ENCODE data around the genes SETSIP and BTBD8.

DNA sequence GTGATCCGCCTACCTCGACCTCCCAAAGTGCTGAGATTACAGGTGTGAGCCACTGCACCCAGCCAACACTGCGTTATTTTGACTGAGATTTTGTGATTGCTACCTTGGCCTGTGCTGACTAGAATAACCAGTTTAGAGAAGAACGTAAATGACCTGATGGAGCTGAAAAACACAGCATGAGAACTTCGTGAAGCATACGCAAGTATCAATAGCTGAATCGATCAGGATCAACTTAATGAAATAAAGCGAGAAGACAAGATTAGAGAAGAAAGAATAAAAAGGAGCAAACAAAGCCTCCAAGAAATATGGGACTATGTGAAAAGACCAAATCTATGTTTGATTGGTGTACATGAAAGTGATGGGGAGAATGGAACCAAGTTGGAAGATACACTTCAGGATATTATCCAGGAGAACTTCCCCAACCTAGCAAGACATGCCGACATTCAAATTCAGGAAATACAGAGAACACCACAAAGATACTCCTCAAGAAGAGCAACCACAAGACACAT is 48.4 kb downstream of the LRRC8D start:
- PRO-cap, result no peak
- RAMPAGE, long total RNA, result no peak

DNA sequence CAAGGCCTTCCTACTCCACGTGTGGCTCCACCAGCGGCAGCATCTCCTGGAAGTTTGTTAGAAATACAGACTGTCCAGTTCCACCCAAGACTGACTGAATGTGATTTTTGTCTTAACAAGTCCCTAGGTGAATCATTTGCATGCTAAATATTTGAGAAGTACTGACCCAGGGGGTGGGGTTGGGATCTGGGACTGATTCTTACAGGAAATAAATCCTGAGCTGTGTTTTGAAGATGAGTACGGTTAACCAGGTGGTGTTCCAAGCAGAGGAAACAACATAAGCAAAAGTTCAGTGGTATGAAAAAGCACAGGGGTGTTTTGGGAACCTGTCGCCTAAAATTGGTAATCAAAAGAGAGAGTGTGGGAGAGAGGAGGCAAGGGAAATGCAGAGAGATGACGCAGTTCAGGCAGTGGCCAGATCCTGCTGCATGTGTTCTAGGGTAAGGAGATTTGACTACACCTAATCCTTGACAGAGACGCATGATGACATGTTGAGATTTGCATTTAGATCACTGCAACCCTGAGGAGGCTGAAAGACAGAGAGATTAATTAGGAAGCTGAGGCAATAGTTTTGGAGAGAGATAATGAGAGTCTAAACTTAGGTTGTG is 3.8 kb upstream of the ZNF326 start:
- PRO-cap, result no peak
- RAMPAGE, long total RNA, result no peak

- PRO-cap, result bidirectional peak, plus-strand start at chr1:89995645, minus-strand start at chr1:89995590; unidirectional peak, minus-strand start at chr1:89995771
- RAMPAGE, long total RNA, result no peak
Observed at GRCh38 chr1:89995443-89995838, 531 bp downstream of the ZNF326 start.

DNA sequence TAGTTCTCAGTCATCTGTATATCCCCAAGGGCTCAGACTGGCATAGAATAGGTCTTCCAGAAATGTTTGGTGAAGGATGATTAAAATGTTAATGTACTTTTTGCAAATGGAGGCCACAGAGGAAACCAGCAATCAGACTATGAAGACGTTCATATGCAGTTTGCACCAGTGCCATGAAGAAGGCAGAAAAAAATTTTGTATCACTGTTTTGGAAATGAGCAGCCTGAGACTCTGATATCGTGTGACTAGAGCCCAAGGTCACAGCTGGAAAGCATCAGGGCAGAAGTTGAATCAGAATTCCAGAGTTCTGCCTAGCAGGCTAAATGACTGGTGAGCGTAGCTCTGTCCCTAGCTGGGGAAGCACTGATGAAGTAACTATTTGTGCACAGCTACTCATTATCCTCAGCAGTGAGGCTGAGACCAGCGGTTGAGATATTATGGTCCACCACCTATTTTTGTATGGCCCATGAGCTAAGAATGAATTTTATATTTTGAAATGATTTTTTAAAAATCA is 186.4 kb downstream of the TGFBR3 start:
- PRO-cap, result no peak
- RAMPAGE, long total RNA, result no peak

GRCh38 chr1:91826110-91826664 is 59.8 kb downstream of the TGFBR3 start:
- PRO-cap, result no peak
- RAMPAGE, long total RNA, result no peak

DNA sequence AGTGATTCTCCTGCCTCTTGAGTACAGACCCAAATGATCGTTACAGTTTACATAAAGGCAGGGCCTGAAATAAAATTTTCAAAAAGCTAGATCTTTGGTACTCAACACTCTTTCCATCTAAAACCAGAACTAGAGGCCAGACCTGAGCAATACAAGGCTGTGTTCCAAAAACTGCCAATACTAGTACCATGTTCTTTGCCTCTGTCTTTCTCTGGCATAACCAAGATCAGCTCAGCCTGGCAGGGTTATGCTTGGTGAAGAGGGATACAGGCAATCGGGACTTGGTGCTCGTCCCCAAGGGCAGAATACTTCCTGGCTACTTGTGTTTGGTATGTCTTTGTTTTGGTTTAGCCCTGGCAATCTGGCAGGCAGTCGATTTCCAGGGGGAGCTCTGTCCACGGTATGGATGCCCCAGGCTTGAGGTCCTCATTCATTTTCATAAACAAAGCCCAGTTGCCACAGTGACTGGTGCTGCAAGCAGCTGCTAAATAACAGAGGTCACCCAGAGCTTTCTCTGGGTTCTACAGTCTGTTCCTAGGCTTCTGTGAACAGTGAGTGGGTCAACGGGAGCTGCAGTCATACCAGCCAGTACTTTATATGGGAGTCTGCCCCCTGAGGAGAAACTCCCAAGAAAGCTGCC is 55.8 kb downstream of the TGFBR3 start:
- PRO-cap, result no peak
- RAMPAGE, long total RNA, result no peak

DNA sequence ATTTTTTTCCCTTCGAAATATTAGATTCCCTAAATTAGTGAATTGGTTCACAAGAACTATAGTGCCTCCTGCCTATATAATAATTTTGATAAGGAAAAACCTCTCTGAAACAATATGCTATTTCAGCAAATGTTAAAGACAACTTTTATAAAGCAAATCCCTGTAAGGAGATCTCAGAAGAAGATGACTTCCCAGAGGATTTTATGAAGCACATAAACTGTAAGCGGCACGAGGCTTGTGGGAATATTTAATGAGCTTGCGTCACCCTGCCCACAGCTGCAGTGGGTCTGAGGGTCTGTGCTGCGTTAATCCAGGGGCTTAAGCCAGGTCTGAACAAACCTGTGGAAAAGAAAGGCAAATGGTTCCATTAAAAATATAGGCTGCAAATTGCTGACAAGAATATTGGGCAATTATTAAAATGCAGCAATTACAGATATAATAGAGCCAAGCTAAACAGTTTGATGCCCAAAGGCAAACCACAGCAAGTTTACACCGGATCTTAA is 22.0 kb downstream of the TGFBR3 start:
- PRO-cap, result no peak
- RAMPAGE, long total RNA, result no peak

DNA sequence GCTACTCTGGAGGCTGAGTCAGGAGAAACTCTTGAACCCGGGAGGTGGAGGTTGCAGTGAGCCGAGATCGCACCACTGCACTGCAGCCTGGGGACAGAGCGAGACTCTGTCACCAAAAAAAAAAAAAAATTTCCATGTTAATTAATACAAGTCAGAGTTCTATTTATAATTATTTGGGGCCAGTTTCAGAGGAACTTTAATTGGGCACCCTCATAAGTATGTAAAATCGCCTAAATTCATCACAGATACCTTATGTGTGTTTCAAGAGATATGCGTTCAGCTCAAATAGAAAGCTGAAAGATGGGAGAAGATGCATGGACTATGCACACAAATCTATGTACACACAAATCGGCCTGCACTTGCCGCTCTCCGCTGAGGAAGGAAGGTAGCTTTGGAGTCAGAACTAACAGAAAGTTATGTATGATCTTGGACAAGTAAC is 1.7 kb downstream of the TGFBR3 start:
- PRO-cap, result no peak
- RAMPAGE, long total RNA, result no peak

- PRO-cap, result no peak
- RAMPAGE, long total RNA, result no peak
Observed at GRCh38 chr1:91948278-91948942, 791 bp upstream of the BRDT start.

GRCh38 chr1:92075350-92075606 is at the start of gene SETSIP:
Gene SETSIP, minus strand, starts transcription at chr1:92075411.
- PRO-cap, result no peak
- RAMPAGE, long total RNA, result no peak

GRCh38 chr1:92079735-92081144 is at the start of gene BTBD8:
Gene BTBD8, plus strand, starts transcription at chr1:92080345.
- PRO-cap, result bidirectional peak, plus-strand start at chr1:92080356, minus-strand start at chr1:92080022; bidirectional peak, plus-strand start at chr1:92080565, minus-strand start at chr1:92080410; bidirectional peak, plus-strand start at chr1:92080820, minus-strand start at chr1:92080741
- RAMPAGE, long total RNA, result no peak

DNA sequence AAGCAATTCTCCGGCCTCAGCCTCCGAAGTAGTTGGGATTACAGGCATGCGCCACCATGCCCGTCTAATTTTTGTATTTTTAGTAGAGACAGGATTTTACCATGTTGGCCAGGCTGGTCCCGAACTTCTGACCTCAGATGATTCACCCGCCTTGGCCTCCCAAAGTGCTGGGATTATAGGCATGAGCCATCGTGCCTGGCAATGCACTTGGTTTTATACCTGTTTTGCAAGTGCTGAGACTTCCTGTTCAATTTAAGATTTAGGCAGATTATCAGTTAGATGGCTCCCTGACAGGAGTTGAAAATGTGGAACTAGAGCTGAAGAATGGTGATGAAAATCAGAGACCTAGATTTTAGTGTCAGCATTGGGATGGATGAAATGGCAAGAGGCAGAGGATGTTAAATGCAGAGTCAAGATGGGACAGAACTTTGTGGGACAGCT is 60.6 kb downstream of the RPAP2 start:
- PRO-cap, result no peak
- RAMPAGE, long total RNA, result no peak

DNA sequence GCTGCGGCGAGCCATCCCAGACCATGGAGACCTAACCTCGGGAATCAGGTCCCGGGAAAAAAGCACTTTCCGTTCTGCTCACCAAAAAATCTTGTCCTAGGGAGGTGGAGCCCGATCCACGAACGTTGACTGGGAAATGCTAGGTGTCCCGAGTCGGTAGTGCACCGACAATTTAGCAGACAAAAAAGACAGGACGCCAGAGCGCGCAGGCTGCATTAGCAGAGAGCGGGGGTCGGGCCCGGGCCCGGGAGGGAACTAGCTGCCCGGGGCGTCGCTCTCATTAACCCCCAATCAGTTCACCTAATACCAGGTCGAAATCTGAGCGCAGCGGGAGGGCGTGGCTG is 2.4 kb downstream of the GFI1 start:
- PRO-cap, result no peak
- RAMPAGE, long total RNA, result no peak

DNA sequence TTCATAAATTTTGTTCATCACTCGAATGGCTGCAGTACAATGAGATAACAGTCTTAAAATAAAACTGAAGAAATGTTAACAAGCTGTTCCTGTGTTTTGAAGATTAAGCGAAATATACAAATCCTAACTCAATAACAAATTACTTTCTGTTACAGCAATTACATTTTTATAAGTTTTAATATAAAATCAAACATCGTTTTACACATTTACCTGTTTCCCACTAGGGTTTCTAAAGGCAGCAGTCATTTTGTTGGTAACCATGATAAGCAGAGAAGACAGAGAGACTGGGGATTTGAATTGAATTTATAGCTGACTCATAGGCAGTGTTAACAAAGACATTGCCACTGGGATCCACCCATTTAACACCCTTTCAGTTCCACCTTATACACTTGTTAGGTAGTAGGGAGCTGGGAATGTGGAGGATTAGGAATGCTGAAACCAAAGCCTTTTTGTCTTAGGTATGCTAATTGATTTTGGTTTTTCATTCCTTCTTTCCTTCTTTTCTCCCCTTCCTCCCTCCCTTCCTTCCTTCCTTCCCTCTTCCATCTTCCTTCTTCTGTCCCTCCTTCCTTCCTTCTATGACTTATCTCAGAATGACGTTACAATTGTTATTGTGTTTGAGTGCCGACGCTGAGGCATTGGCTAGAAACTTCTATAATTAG is 7.4 kb upstream of the EVI5 start:
- PRO-cap, result no peak
- RAMPAGE, long total RNA, result no peak

- PRO-cap, result no peak
- RAMPAGE, long total RNA, result no peak
Observed at GRCh38 chr1:92804652-92805293, 19.9 kb upstream of the EVI5 start.

- PRO-cap, result no peak
- RAMPAGE, long total RNA, result no peak
Observed at GRCh38 chr1:92835625-92836651, 4.1 kb downstream of the RPL5 start.

- PRO-cap, result no peak
- RAMPAGE, long total RNA, result no peak
Observed at GRCh38 chr1:92859253-92859740, 27.5 kb downstream of the RPL5 start.

DNA sequence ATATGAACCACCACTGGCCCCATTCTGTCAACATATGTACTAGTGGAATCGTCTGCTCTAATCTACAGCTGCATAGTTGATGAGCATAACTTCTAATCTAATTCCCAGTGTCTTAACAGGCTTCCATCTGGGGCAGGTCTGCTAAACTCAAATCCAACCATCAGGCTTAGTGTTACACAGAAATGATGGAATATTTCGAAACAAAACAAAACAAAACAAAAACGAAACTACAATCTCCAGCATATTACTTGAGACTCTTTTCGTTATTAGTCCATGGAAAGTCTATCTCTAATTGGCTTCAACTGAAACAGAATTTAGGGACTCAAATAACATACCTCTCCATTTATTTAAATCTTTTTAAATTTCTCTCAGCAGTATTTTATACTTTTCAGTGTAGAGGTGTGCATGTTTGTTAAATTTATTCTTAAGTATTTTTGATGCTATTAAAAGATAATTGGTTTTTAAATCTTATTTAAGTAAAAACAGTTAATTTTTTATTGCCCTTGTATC is 37.5 kb downstream of the DIPK1A start:
- PRO-cap, result no peak
- RAMPAGE, long total RNA, result no peak

DNA sequence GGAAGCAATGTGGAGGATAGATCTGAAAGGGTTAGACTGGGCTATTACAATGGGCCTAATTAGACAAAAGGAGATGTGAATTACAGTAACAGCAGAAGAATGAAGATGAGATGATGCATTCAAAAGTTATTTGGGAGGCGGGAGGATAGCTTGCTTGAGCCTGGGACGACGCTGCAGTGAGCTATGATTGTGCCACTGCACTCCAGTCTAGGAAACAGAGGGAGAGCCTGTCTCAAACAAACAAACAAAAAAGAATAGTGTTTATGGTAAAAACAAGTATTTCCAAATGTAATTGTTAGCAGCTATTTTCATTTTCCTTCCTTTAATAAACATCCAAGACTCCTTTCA is 10.8 kb downstream of the DIPK1A start:
- PRO-cap, result no peak
- RAMPAGE, long total RNA, result no peak

DNA sequence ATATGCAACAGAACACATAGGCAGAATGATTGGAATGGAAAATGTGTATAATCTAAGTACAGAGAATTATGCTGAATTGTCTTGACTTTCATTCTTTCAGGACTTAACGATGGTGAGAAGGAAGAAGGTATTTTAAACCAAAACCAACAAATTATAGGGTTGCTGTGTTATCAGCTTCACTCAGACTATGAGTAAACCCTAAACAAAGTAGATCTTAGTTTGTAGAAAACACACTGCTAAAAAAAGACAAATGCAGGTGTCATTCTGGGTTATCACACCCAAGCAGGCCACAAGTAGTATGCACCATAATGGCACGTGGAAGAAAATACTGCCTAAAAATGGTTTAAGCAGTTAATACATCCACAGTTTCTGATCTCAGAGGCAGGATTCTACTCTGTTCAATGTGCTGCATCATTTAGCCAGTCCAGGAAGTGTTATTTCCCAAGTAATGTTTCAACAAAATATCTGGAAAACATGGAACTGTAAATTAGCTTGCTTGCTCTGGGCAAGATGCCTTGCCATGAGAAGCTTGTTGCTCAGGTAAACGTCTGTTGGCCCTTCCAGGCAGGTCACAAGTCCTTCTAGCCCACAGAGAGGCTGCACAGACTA is 4.2 kb downstream of the DIPK1A start:
- PRO-cap, result bidirectional peak, plus-strand start at position 363 of the sequence, minus-strand start at position 189 of the sequence; bidirectional peak, plus-strand start at position 539 of the sequence, minus-strand start at position 522 of the sequence
- RAMPAGE, long total RNA, result no peak